PFSK-1 (cell line): ENCODE measurements around a stretch of chr2.

- RRBS = 37% methylated on average over 32 of the region's 59 CpGs
Observed at GRCh38 chr2:7430901-7431837, 514.0 kb downstream of the RNF144A start.

GRCh38 chr2:7516872-7517540 lies 599.8 kb downstream of the RNF144A start:
- RRBS = no CpG with 5 or more reads among the region's 9 CpGs

DNA sequence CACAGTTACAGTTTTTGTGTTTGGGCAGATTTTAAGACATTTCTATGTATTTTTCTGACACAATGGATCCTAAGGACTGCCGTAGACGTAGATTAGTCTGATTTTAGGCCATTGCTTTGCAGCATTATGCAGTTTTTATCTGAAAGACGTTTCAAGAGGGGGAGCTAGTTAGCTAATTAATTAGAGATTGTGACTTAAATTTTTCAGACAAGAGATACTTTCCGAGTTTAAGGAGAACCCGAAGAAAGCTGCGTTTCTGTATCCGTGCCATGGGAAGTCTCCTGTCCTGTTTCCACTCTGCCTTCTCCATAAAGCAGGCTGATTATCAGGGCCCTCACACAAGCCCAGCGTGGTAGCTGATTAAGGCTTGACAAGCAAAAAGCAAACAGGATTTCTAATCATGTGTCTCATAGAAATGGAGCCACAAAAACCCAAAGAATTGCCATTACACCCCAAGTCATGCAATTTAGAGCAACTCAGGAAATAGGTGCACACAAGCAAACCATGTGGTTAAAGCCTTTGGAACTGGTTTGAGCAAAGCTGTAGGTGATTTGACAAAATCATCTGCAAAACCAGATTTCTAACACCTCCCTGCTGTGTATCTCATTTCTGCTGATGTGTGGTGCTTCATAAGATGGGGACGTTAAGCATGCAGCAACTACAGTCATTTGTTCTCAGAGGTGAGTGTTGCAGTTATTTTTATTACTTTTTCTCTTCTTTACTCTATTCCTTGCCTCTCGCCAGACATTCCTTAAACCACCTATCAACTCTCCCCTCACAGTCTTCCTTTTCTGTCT lies 808.2 kb downstream of the RNF144A start:
- RRBS = no CpG with 5 or more reads among the region's 10 CpGs

DNA sequence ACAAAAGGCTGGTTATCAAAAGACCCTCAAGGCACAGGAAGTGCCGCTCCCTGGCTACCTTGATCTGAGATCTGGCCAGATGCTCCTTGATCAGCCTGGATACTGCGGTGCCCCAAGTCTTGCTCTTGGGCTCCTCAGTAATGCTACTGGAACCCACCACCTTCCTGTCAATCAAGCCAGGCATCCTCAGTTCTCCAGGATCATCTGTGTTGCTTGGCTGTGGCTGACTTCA lies 703.5 kb upstream of the ID2 start:
- RRBS = no CpG with 5 or more reads among the region's 2 CpGs

DNA sequence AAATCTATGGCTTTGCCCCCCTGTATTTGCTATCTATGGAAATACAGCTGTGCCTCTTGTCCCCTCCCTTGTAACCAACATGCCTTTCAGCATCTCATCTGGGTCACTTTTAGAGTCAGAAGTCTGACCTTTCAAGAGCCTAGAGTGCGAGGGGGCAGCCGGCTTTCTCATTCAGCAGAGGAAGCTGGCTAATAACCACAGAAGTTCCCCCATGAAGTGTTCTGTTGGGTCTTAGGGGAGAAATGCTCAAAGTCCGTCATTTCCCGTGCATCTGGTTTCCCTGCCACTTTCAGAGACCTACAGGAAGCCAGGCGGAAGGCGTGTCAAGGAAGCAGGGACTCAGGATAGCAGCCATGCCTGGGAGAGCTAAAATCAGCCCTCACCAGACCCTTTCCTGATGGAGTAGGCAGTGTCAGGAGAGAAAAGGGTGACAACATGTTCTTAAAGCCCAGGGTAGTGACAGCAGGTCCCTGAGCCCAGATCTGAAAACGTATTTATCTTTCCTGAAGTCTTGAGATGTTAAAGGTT lies 301.8 kb upstream of the ID2 start:
- RRBS = no CpG with 5 or more reads among the region's 7 CpGs

GRCh38 chr2:8455239-8456478 lies 226.2 kb upstream of the ID2 start:
- RRBS = no CpG with 5 or more reads among the region's 34 CpGs

DNA sequence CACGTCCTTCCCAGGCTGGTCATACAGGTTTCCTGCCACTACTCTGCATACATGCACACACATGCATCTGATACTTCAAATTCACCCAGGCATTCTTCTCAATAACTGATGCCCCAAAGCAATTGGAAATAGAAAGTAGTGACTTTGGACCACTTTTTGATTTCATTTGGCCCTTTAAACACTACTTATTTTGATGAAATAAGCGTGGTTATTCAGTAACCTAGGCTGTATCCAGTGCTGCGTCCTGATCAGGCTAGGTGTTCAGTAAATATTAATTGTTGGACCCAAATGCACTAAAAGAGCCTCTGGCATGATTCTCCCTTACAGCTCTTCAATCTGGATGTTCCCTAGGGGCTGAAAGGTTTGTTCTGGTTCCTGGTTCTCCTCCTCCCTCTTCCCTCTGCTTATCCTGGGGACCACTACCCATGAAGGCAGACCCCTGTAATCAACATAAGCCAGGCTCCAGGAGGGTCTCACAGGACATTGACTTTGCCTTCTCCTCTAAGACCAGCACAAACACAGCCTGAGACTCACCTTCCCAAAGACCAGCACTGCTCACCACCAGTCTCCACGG lies 222.7 kb upstream of the ID2 start:
- RRBS = no CpG with 5 or more reads among the region's 4 CpGs

DNA sequence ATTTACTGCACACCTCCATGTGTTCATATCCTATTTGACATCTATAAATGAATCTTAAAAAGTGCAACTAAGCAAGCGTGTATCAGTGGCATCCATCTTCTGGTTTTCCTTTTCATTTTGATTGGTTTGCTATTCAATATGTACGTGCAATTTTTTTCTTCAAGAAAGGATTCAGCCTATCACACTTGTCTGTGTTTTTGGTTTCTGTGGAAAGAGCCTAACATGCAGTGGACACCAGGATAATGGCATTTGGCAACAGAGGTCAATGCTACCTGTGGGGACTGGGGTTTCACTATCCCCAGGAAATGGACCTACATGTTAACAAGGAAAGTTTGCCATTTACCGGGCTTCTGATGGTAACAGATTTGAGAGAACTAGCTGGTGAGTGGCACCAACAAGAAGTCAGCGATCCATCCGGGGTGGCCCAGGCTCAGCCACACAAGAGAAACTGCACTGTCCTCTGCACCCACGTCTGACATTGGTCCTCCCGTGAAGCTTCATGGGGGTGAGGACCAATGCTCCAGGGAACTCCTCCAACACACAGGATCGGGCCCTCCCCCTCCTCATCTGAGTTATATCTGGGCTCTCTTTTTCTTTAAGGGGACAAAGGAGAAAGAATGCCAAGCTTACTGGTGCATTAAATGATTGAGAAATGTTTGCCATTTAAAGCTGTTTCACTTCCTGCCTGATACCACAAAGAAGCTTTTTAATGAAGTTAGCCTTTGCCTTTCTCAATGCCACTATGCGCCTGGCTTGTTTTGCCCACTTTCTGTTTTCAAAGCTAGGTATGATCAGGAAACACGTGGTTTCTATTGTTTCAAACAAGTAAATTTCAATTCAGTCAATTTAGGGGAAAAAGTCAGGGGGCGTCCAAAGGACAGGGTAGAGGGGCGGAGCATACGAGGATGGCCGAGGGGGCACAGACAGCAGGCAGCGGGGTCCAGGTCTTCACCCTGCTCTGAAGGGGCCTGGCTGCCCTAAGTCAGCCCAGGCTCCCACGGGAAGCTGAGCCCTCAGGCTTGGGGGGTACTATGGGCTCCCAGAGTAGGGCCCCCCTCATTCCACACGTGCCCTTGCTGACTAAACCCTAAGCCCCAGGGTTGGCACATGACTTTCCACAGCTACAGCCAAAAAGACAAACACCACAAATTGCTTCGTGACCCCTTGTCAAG lies 204.2 kb upstream of the ID2 start:
- RRBS = 85% methylated on average over 3 of the region's 18 CpGs

DNA sequence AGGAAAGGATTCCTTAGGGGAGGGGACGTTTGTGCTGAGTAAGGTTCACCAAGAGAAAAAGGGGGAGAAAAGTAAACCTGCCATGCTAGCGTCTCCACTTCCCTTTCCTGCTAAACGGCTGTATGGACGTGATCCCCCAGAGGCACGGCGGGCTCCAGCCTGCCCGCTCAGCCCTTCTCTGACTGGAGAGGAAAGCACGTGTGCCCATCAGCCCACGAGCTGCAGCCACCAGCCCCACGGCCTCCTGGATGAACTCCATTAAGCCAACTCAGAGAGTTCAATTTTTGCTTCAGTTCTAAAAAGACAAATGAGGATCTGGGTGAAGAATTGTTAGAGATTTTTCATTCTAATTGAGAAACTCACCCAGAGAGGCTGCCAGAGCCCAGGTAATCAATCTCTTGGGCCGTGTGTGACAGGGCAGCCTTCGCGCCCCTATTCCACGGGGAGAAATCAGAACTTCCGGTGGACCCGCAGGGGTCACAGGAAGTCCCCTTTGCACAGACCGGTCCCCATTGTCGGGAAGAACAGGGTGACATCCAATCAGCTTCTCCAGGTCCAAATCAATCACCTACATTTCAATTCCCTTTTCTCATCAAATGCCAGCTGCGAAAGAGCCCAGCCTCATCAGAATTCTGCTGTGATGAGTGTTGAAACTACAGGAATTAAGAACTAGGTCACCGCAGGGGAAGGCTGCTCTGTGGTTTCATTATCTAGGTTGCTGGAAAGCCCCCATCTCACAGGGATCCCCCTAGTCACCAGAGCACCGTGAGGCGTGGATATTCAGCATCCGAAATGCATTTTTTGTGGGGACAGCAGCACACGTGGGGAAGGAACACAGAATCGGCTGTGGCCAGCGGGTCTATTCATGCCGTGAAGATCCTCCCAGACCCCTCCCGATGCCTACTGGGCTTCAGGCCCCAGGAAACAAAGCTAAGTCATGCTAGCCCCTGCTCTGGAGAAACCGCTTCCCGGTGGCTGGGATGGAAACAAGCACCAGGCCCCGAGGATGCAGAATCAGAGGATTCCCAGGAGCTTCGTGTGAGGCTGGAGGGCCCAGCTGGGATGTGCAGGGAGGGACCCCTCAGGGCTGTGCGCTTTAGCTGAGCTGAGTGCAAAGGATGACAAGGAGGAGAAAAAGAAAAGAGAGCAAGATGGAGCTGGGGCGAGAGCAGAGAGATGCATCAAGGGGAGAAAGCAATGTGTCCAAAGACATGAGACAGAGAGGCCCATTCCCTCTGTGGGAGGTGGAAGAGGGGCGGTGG lies 193.8 kb upstream of the ID2 start:
- RRBS = 39% methylated on average over 2 of the region's 35 CpGs

DNA sequence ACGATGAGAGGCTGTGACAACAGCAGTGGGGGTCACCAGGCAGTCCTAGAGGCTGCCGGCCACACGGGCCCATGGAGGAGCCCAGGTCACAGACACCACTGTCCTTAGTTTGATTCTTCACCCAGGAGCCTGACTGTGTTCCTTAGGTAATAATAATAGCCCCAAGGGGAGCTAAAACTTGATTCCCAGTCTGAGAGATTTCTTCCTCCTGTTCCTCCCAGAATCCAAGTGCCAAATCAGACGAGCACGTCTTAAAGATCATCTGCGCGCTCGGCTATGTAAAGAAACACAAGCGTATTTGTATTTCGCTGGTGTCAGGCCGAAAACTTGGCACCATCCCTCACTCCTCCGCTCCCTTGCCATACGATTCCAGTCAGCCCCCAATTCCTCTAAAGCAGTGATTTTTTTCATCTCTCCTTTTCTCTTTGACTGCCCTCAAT lies 131.0 kb upstream of the ID2 start:
- RRBS = no CpG with 5 or more reads among the region's 13 CpGs

DNA sequence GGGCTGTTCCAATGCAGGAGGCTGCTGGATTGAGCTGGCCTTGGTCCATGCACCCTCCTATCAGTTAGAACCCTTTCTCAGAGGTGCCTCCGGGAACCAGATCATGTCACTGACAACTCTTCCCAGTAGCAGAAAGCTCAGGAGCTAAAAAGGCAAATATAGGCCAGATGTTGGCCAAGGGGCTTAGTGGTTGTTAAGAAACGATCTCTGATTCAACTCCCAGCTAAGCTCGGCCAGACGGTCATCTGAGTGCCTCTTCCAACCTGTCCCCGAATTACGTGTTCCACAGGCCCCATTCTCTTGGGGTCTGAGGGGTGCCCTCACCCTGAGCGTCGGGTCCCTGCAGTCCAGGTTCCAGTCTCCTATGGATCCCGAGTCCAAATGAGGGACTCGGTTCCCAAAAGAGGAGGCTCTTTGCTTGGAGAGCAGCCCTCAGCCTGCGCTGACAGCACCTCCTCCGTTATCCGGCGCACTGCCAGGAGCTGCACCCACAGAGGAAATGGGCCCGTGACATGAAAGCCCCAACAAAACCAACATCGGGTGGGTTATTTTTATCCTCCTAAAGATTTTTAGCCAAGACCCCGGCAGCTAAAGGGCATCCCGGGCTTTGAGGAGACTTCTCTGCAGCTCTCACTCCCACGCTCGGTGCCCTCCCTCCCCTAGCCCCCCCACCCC lies 106.7 kb upstream of the ID2 start:
- RRBS = 84% methylated on average over 4 of the region's 20 CpGs

DNA sequence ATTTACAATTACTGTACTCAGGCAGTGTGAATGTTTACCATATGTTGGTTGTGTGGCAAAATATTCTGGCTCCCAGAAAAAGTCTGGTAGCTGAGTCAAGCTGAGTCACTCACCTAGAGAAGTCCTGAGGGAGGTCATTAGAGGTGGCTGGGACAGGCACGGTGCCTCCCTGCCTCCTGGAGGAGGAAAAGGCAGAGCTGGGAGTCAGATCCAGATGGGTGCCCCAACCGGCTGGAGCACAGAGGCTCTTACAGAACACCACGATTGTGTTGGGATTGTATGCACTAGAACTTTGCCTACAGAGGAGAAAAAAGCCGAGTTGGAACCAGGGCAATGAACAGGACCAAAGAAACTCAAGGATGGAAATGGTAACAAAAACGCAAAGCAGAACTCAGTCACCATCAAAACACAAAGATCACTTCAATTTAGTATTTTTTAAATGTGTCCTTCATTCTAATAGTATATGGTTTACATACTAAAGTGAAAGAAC lies 19.2 kb upstream of the ID2 start:
- RRBS = no CpG with 5 or more reads among the region's 5 CpGs

DNA sequence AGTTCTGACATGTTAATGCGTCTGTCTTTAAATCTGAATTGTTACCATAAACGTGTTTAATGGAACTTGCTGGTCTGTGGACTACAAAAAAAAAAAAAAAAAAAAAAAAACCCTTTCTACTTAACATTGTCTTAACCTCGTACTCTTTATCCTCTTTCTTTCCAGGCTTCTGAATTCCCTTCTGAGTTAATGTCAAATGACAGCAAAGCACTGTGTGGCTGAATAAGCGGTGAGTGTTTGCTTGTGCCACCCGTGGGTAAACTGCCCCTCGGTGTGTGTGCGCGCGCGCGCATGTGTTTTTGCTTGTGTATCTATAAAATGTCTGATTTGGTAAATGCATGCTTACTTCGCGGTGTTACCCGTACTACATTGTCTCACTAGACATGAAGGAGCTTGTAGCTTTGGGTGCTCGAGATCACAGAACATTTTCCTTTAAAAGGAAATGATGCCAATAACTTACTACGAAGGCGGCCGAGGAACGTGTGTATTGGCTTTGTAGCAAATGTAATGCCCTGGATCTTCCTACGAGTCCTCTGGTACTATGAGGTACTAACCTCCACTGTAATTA lies 906 bp downstream of the ID2 start:
- RRBS = no CpG with 5 or more reads among the region's 20 CpGs

DNA sequence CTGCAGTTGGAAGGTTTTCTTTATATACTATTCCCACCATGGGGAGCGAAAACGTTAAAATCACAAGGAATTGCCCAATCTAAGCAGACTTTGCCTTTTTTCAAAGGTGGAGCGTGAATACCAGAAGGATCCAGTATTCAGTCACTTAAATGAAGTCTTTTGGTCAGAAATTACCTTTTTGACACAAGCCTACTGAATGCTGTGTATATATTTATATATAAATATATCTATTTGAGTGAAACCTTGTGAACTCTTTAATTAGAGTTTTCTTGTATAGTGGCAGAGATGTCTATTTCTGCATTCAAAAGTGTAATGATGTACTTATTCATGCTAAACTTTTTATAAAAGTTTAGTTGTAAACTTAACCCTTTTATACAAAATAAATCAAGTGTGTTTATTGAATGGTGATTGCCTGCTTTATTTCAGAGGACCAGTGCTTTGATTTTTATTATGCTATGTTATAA lies 2.1 kb downstream of the ID2 start:
- RRBS = no CpG with 5 or more reads among the region's 3 CpGs

- RRBS = no CpG with 5 or more reads among the region's 6 CpGs
Observed at GRCh38 chr2:8684381-8684926, 2.6 kb downstream of the ID2 start.

GRCh38 chr2:8729675-8730473 lies 48.0 kb downstream of the ID2 start:
- RRBS = no CpG with 5 or more reads among the region's 11 CpGs

- RRBS = no CpG with 5 or more reads among the region's 4 CpGs
Observed at GRCh38 chr2:8975265-8975725, 28.2 kb downstream of the MBOAT2 start.

- RRBS = no CpG with 5 or more reads among the region's 12 CpGs
Observed at GRCh38 chr2:8996764-8997742, 6.4 kb downstream of the MBOAT2 start.

DNA sequence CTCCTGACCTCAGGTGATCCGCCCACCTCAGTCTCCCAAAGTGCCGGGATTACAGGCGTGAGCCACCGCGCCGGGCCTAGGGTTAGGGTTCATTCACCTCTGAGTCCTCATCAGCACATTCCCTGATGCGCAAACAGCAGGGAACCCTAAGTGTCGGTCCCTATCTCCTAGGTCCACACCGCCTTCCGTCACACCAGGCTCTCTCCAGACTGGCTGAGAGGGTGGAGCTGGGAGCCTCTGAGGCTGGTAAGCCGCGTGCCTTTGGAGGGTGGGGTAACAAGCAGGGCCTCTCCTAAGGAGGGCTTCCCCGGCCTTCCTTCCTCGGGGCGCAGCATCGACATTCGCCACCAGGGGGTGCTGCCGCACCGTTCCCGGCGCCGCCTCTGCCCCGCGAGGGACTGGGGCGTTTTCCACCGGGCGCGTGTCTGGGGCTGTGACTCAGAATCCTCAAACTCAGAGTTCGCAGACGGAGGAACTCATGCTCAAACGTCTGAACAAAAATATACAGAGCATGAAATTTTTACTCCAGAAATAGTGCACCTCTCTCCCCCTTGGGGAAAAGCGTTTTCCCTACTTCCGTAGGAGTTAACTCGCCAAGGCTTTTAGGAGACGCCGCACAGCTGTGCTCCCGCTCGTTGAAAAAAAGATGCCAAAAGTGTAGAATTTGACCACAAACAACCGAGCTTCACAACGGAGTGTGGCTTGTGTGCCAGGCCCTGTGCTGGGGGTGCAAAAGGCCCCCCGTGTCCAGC lies 63.9 kb upstream of the ASAP2 start:
- RRBS = under 1% methylated on average over 14 of the region's 41 CpGs

DNA sequence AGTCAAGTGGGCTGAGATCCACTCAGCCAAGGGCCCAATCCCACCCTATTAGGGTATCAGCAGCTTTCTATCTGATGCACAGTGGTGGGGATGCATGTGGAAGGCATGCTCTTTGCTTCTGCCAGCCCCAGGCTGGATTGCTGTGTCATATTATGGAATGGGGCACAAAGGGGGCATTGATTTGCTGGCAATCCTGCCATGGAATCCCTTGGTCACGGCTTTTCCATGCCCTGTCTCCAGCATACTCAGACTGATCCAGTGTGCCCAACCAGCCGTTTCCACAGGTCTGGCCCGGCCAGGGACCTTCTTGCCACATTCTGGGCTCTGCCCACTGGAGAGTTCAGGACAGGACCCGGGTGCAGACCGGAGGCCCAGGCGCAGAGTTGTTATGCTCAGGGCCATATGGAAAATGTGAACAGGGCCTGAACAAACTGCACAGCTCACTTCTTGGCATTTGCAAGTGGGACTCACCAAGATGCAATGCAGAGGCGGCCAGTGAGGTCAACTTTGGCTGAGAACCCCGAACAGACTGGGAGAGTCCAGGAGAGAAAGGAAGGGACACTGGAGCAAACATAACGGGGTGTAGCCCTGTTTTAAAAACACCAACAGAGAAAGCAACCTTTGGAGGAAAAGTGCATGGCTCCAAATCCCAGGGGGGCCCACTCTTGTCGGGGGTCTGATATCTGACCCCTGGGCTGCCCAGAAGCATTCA lies 15.6 kb upstream of the ASAP2 start:
- RRBS = 47% methylated on average over 2 of the region's 10 CpGs